Right common carotid artery plus branches (tissue), 1 donor: ENCODE measurements around a stretch of chr2.

DNA sequence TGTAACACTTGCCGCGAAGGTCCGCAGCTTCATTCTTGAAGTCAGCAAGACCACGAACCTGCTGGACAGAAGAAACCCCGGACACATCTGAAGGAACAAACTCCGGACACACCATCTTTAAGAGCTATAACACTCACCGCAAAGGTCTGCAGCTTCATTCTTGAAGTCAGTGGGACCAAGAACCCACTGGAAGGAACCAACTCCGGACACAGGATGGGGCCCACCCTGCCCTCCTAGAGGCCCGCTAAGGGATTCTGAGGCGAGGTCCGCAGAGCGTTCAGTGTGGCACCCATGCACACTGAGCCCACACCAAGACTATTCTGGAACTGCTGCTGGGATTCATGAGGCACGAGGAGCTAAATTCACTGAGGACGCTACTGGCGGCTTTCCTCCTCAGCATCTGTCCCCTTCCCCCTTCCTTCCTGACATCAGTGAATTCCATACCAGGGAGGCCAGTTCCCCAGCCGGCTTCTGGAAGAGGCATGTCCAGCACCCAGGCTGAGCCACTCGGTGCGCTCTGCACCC, 11.4 kb downstream of the HDAC4 start:
- PRO-cap: no peak

- PRO-cap: no peak
Measured at GRCh38 chr2:239397884-239399038, 2.6 kb downstream of the HDAC4 start.

DNA sequence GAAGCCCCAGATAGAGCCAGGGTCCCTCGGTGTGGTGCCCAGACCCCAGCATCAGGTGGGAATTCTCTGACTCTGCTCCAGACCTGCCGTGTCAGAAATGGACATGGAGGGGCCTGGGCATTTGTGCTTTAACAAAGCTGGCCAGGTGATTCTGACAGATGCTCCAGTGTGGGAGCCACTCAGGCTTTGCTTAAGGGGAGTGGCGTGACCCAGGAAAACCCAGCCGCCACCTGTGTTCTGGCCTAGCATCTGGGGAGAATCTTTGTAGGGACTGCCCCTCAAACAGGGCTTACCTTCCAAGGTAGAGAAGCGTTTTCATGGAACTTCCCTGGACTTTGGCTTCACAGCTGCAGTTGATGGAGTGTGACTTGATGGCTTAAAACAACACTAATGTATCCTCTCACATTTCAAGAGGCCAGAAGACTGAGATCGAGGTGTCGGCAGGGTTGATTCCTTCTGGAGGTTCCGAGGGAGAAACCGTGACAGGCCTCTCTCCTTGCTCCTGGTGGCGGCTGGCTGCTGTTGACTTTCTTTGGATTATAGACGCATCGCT, 57.0 kb upstream of the HDAC4 start:
- PRO-cap: unidirectional peak, minus-strand start at position 262 of the sequence

DNA sequence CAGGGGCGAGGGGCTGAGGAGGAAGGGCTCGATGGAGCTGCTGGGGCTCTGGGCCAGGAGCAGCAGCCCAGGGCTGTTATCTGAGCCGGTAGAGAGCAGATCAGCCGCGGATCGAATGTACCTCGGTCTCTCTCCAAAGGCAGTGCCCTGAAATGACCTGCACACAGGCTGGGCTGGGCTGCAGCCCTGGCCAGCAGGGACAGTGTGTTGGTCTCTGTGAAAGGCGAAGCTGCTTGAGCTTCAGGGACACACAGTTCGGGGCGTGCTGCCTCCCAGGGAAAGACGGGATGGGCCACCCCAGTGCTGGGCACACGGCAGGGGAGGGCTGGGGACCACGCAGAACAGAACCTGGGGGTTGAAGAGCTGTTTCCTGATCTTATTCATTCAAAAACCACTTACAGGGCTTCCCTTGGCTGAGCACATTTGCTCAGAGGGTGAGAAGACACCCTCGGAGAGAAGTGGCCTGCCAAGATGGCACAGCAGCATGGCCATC, 290.5 kb upstream of the HDAC4 start:
- PRO-cap: no peak

- PRO-cap: no peak
Measured at GRCh38 chr2:239751658-239752040, 273.5 kb downstream of the NDUFA10 start.

DNA sequence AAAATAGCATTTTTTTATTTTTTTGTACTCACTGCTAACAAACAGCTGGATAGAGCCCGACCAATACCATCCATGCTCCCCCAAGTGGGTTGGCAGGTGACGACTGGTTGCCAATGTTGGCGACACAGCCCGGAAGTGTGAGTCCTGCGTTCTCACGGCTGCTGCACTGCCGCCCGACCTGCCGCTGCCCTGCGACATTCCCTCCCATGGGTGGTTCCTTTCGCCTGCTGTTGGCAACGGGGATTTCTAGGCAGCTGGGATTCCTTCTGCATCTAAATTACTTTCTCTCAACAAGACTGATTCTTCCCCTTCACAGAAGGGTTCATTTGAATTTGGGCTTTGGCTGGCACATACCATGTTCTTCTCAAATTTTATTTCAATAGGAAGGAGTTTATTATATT, 70.4 kb downstream of the NDUFA10 start:
- PRO-cap: bidirectional peak, plus-strand start at position 140 of the sequence, minus-strand start at position 78 of the sequence; unidirectional peak, minus-strand start at position 168 of the sequence

- PRO-cap: no peak
Measured at GRCh38 chr2:240126892-240127158, 9.3 kb downstream of the COPS9 start.

- PRO-cap: no peak
Measured at GRCh38 chr2:240436684-240436978, 1.2 kb downstream of the GPC1 start.

GRCh38 chr2:240567686-240568279, 501 bp upstream of the RNPEPL1 start:
- PRO-cap: bidirectional peak, plus-strand start at chr2:240567815, minus-strand start at chr2:240567777; bidirectional peak, plus-strand start at chr2:240568223, minus-strand start at chr2:240568005

DNA sequence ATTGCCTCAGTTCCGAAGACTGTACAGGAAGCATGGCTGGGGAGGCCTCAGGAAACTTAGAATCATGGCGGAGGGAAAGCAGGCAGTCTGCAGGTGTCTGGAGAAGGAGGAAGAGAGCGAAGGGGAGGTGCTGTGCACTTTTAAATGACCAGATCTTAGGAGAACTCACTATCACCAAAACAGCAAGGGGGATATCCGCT, 13.5 kb downstream of the CAPN10 start:
- PRO-cap: no peak

GRCh38 chr2:240831960-240832740, 12.1 kb upstream of the KIF1A start:
- PRO-cap: unidirectional peak, minus-strand start at chr2:240832290

DNA sequence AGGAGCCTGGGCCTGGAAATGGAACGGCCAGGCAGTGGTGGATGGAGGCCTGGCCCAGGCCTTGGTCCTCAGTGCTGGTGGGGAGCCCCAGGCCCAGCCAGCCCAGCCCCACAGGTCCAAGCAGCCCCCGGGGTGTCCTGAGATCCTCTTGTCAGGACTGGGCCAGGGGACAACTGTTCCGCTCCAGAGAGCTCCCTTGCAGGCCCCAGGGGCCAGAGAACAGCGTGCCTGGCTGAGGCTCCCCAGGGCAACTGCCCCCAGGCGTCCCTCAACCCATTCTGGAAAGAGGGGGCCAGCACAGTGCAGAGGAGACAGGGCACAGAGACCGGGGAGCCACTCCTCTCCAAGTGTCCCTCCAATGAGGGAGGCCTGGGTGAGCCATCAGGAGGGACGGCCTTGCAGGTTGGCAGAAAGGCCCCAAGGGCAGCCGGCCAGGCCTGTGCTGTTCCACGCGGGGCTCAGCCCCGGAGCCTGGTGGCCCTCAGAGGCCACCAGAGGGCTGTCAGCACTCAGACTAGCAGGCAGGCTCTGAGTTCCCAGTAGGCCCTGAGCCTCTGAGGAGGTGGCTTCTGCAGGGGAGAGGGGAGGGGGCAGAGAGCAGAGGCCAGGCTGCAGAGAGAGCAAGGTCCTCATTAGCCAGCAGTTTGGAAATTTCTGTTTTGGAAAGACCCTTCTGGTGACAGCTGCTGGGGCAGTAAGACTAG, 29.5 kb upstream of the SNED1 start:
- PRO-cap: no peak

- PRO-cap: no peak
Measured at GRCh38 chr2:241011583-241012151, 13.2 kb downstream of the SNED1 start.

GRCh38 chr2:241033536-241034000, 35.1 kb downstream of the SNED1 start:
- PRO-cap: no peak

- PRO-cap: no peak
Measured at GRCh38 chr2:241036361-241037532, 38.3 kb downstream of the SNED1 start.

DNA sequence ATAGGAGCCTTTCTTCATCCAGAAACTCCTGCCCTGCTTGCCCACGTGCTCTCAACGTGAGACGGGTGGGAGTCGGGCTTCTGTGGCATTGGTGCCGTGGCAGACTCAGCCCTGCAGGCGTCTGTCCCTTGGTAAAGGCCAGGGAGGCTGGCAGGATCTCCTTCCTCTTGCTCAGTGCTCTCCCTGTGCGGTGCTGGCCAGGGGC, 40.1 kb downstream of the SNED1 start:
- PRO-cap: no peak

DNA sequence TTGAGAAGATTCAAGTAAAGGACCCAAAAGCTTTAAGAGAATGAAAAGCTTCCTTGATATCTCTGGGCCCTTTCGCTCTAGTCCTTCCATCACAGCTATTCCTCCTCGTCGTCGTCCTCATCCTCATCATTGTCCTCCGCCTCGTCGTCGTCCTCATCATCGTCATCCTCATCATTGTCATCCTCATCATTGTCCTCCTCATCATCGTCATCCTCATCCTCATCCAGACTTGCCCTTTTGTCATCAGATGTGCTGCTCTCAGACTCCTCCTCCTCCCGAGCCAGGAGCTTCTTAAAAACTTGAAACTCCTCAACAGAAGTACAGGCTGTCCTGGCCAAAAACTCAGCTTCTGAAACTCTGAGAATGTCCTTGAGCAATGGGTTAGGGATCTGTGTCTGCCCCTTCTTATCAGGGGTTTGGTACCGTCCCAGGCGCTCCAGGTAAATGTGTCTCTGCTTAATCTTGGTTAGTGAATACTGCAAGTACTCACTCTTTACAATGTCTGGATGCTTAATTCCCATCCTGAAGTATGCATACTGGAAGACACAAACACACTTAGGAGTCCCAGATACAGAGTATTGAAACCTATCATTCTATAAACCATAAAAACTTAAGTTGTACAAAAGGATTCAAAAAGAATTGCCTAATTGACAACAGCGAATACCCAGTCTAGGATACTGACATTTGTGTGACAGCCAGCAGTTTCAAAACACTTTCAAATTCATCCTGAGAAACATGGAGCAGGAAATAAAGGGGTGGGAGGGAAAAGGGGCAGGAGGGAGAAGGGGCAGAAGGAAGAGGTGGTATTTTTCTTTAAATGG, 6.0 kb downstream of the MTERF4 start:
- PRO-cap: no peak

- PRO-cap: no peak
Measured at GRCh38 chr2:241098676-241099896, 3.0 kb downstream of the MTERF4 start.

- PRO-cap: no peak
Measured at GRCh38 chr2:241110333-241111144, 8.5 kb upstream of the MTERF4 start.

DNA sequence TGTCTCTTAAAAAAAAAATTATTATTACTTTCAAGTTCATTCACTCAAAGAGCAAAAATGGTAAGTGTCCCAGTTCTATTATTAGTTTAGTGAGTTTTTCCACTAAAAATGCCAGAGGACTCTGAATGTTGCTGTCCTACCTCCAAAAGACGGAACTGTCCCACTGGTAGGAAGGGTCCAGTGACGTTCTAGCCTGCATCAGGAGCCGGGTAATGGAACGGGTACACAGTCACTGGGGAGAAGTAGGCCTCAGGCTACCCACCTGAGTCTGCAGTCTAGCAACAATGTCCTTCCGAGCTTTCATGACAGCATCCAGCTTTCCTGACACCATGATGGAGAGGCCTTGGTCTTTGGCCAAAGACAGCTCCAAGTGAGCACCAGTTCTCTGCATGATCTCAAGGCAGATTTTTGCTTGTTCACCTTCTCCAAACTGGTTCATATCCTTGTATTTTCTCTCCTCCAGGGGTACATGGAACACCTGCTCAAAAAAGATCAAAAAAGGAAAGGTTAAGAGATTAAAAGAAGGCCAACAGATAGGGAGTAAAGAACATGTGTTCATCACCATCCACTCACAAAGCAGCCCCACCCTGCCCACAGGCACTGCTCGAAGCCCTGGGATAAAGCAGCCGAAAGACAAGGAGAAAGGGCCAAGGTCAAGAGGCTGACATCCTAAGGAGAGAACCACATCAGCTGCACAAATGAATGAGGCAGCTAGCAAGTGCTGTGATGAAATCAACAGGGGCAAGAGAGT, 52.8 kb downstream of the HDLBP start:
- PRO-cap: no peak